NCI-H460 (cell line): ENCODE data around the gene OSBPL8.

DNA sequence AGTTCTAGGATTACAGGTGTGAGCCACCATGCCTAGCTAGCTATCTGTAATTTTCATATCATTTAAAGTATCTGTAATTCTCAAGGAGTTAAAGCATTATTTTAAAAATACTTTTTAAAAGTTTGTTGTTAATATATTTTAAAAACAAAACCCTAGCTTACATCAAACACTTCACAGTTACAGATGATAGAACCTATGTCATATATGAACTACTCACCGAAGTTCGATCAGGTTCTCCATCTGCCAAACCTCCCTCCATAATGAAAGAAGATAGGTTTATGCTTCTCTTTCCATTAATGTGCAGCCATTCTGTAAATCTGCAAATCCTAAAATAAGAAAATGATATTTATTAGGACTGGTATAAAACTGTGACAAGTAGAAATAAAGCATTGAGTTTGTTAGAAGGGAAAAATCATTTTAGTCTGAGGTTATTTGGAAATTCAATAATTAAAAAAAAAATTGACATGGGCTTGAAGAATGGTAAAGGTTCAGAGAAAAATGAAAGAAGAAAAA, 72.2 kb downstream of the OSBPL8 start:
RAMPAGE:
- cytosol, long total RNA, result no peak
- long total RNA, result no peak
- nucleus, long total RNA, result no peak

DNA sequence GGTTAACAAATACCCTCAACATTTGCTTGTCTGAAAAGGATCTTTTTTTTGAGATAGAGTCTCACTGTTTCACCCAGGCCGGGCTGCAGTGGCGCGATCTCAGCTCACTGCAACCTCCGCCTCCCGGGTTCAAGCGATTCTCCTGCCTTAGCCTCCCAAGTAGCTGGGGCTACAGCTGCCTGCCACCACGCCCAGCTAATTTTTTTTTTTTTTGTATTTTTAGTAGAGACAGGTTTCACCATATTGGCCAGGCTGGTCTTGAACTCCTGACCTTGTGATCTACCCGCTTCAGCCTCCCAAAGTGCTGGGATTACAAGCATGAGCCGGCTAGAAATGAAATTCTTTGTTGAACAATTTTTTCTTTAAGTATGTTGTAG, 45.5 kb downstream of the OSBPL8 start:
RAMPAGE:
- cytosol, long total RNA, result no peak
- long total RNA, result no peak
- nucleus, long total RNA, result no peak

DNA sequence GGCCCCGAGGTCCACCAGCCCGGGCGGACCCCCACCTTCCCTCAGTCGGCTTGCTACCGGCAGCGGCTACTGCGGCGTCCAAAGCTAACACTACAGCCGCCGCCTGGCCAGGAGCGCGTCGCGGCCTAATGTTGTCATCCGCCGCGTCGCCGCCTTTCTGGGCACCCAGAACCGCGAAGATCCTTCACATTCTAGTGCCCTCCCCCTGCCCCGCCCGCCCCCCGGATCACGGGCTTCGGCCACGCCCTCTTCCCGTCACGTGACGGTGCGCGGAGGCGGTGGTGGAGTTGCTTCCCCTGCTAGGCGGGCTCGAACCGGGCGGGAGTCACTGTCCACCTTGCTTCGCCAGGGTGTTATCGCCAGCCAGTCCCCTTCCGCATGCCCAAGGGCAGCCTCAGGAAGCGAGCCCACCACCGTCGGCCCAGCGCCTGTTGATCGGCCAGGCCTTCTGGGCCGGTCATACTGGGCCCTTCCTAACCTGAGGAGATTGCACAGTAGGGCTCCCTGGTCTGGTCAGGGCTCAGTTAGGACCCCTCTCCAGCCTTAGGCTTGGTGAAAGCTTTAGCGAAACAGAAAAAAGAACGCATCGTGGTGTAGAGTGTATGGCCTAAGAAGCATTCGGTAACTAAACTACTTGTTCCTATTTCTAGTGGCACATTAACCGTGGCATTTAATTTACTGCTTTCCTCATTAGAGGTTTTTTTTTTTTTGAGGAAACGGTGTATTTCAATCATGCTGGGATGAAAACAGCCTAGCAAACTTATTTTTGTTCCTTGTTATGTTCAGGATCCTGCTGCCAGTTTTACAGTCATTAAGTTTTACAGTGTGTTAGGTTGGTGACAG, at the start of gene OSBPL8:
Gene OSBPL8, minus strand, starts transcription at position 159 of the 843 bp plus-strand sequence.
RAMPAGE:
- cytosol, long total RNA, result start-site peak on the plus strand centred at position 334 of the sequence, 175 bp wide, 30 and 11 reads in 2 replicates
- long total RNA, result start-site peak on the plus strand centred at position 294 of the sequence, 94 bp wide, 21 and 12 reads in 2 replicates
- nucleus, long total RNA, result no peak

DNA sequence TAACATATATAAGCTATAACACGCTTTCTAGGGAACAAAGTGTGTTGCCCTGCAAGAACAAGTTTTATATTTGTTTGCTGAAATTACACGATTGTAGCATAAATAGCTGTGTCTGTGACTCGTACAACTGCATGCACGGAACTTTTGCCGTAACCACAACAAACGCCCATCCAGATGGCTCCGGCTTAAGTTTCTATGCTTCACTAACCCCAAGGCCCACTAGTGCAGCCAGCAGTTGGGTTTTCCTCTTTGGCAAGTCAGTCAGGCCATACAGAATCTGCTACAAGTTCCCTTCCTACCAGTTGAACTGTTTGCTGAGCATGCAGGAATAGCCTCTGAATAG, 12.1 kb downstream of the CSRP2 start:
RAMPAGE:
- cytosol, long total RNA, result no peak
- long total RNA, result no peak
- nucleus, long total RNA, result no peak

DNA sequence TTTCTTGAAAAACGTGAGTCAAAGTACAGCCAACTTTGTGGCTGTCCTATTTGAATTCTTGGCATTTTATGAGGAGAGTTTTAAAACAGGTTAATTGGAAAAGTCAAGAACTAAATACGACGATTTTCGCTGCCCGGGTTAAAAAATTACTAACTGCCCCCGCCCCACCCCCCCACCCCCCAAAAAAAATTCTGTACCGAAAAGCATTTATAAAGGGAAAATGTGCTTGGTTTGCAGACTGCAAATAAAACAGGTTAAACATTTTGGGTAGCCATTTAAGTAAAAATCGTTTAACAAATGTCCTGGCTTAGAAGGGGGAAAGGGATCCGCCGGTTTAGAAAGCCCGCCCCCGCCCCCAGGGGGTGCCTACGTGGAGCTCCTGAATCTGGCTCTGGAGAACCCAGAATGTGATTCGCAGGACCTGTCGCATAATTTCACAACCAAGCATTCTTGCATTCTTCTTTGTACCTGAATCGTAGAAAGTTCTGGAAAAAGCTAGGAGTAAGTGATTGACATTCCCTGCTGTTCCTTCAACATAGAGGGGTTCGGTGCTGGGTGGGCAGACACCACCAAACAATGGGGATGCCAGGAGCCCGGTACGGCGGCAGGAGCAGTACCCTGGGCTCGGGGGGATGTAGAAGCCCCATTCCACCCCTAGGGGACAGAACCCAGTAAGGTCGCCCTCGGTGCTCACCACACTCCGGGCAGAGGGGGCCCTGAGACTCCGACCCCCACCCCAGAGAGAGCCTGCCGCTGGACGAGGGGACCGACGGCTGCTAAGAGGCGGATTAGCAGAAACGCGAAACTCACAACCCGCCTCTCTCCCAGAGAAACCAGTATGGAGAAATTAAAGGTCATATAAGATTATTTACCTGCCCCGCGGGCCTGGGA, 776 bp downstream of the CSRP2 start:
RAMPAGE:
- cytosol, long total RNA, result no peak
- long total RNA, result no peak
- nucleus, long total RNA, result no peak

RAMPAGE:
- cytosol, long total RNA, result no peak
- long total RNA, result no peak
- nucleus, long total RNA, result no peak
These were observed 207.1 kb upstream of the E2F7 start for GRCh38 chr12:77272538-77272800.

DNA sequence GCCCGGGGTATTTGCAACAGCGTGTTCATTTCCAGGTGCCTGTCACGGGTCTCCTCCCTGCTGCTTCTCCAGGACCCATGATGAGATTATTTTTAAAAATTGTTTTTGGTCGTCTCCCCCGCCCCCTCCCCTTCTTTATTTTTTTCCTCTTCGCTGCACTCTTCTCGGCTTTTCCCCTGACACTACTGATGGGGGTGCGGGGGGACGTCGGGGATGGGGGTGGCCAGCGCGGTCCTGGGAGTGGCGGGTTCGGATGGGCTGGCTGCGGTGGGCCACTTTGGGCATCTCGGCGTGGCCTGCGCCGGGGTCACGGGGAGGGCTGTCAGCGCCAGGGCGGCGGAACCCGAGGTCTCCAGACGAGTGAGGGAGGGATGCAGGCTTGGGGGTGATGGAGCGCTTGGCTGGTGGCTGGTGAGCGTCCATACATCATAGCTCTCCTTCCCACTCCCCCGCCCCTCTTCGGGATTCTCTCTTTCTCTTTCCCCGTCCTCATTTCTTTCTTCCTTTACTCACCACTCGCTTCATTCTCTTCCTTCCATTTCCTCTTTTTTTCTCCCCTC, 260.0 kb upstream of the E2F7 start:
RAMPAGE:
- cytosol, long total RNA, result no peak
- long total RNA, result no peak
- nucleus, long total RNA, result no peak

DNA sequence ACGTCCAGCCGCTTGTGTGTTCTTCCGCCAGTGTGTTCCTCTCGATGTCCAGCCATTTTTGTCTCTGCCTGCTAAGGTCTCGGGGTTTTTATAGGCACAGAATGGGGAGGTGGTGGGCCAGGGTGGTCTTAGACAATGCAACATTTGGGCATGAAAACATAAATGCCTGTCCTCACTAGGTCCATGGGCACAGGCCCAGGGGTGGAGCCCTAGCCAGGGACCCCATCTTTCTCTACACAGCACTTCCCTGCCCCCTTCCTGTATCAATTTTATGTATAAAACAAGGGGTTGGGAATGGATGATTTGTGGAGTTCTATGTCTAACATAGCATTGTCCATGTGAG, 3.3 kb downstream of the NAV3 start:
RAMPAGE:
- cytosol, long total RNA, result no peak
- long total RNA, result no peak
- nucleus, long total RNA, result no peak

GRCh38 chr12:77940736-77941221, 110.1 kb downstream of the NAV3 start:
RAMPAGE:
- cytosol, long total RNA, result no peak
- long total RNA, result no peak
- nucleus, long total RNA, result no peak

RAMPAGE:
- cytosol, long total RNA, result no peak
- long total RNA, result no peak
- nucleus, long total RNA, result no peak
These were observed 912 bp downstream of the SYT1 start for GRCh38 chr12:78865498-78865873.

DNA sequence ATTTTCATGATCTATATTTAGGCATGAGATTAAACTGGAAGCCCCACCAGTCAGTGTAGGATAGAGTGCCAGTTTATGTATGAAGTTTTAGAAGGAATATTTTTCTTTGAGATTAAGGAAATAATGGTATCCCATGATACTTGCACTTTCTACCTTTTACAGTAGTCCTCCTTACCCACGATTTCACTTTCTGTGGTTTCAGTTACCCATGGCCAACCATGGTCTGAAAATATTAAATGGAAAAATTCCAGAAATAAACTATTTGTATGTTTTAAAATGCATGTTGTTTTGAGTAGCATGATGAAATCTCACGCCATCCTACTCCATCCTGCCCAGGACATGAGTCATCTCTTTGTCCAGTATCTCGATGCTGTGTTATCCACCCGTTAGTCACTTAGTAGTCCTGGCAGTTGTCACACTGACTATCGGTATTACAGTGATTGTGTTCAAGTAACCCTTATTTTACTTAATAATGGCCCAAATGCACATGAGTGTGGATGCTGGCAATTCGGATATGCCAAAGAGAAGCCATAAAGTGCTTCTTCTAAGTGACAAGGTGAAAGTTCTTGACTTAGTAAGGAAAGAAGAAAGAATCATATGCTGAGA, 22.4 kb downstream of the SYT1 start:
RAMPAGE:
- cytosol, long total RNA, result no peak
- long total RNA, result no peak
- nucleus, long total RNA, result no peak

RAMPAGE:
- cytosol, long total RNA, result no peak
- long total RNA, result no peak
- nucleus, long total RNA, result no peak
These were observed 72.5 kb downstream of the SYT1 start for GRCh38 chr12:78936975-78937490.

DNA sequence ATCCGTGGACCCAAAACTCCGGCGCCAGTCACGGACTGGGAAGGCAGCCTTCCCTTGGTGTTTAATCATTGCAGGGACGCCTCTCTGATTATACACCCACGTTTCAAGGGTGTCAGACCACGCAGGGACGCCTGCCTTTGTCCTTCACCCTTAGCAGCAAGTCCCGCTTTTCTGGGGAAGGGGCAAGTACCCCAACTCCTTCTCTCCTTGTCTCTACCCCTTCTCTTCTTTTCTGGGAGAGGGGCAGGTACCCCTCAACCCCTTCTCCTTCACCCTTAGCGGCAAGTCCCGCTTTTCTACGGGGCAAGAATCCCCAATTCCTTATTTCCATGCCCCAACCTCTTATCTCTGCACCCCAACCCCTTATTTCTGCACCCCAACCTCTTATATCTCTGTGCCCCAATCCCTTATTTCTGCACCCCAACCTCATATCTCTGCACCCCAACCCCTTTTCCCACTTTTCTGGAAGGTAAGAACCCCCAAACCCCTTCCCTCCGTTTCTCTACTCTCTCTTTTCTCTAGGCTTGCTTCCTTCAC, 150.1 kb downstream of the PAWR start:
RAMPAGE:
- cytosol, long total RNA, result no peak
- long total RNA, result no peak
- nucleus, long total RNA, result no peak

RAMPAGE:
- cytosol, long total RNA, result no peak
- long total RNA, result no peak
- nucleus, long total RNA, result no peak
These were observed 143.1 kb downstream of the PAWR start for GRCh38 chr12:79547347-79548406.

DNA sequence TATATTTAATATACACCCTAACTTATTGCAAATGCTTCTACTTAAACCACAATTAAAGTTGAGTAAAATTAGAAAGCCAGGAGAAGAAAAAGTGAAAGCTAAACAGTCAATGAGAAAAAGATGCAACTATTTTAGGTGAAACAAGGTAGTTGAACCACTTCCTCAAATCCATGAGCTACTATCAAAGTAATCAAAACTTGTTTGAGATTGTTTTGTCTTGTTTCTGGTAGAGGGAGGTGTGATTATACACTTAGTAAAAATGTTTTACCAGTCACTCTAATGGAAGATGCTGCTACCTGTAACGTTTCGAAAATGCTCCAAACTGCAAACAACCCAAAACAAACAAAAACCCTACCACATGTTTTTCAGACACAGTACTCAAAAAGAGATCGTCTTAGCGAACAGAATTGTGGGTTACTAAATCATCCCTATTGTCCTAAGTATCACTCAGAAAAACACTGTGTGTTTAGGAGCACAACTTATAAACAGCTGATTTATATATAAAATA, 2.0 kb downstream of the PAWR start:
RAMPAGE:
- cytosol, long total RNA, result no peak
- long total RNA, result no peak
- nucleus, long total RNA, result no peak

GRCh38 chr12:79797130-79797468, 106.3 kb upstream of the PAWR start:
RAMPAGE:
- cytosol, long total RNA, result no peak
- long total RNA, result no peak
- nucleus, long total RNA, result no peak

RAMPAGE:
- cytosol, long total RNA, result no peak
- long total RNA, result no peak
- nucleus, long total RNA, result no peak
These were observed 621 bp downstream of the PPP1R12A start for GRCh38 chr12:79934261-79934690.

DNA sequence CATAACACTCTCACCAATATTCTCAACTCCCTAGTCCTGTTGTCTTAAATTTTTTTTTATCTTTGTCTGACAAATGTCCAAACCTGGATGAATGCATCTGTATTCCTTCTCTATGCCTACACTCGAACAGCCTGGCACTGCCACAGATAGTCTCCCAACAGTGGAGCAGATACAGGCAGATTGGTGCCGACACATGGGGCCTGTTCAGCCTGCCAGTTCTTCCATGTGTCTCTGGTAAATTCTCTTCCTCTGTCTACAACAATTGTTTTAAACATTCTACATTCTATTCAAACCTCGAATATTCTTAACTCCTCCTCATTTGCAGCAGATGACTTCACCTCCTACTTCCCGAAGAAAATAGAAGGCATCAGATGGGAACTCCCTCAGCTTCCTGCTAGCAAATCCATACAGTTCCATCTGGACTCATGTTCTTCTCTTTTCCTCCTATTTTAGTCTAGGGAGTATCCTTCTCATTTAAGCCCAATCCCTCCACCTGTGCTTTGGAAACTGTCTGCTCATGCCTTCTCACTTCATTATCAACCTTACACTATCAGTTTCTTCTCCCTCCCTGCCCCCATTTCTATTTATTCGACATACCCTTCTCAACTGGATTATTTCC, 43.1 kb upstream of the OTOGL start:
RAMPAGE:
- cytosol, long total RNA, result no peak
- long total RNA, result no peak
- nucleus, long total RNA, result no peak

DNA sequence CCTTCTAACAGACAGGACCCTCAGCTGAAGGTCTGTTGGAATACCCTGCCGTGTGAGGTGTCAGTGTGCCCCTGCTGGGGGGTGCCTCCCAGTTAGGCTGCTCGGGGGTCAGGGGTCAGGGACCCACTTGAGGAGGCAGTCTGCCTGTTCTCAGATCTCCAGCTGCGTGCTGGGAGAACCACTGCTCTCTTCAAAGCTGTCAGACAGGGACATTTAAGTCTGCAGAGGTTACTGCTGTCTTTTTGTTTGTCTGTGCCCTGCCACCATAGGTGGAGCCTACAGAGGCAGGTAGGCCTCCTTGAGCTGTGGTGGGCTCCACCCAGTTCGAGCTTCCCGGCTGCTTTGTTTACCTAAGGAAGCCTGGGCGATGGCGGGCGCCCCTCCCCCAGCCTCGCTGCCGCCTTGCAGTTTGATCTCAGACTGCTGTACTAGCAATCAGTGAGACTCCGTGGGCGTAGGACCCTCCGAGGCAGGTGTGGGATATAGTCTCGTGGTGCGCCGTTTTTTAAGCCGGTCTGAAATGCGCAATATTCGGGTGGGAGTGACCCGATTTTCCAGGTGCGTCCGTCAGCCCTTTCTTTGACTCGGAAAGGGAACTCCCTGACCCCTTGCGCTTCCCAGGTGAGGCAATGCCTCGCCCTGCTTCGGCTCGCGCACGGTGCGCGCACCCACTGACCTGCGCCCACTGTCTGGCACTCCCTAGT, 150.2 kb downstream of the OTOGL start:
RAMPAGE:
- cytosol, long total RNA, result no peak
- long total RNA, result no peak
- nucleus, long total RNA, result no peak

DNA sequence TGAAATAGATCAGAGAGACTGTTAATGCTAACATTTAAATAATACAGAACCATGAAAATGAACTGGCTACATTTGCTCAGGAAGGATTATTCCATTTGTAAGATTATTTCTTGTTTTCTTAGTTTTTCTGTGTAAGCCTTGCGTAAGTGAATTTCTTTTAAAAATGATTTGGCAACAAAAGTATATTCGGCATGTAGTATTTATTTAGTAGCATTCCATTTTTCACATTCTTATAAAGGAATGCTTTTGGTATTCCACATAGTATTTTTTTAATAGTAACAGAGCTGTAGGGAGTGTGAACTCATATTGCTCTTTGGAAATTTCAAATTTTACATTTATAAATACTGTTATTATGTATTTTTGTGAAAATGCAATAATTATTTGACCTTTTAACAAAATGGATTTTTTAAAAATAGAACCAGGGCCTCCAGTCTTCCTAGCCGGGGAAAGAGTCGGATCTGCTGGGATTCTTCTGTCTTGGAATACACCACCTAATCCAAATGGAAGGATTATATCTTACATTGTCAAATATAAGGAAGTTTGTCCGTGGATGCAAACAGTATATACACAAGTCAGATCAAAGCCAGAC, 1.1 kb downstream of the PTPRQ start:
RAMPAGE:
- cytosol, long total RNA, result no peak
- long total RNA, result no peak
- nucleus, long total RNA, result no peak